Camera-type eye (tissue), 1 donor: ENCODE data around the gene CSNK2A3.

DNA sequence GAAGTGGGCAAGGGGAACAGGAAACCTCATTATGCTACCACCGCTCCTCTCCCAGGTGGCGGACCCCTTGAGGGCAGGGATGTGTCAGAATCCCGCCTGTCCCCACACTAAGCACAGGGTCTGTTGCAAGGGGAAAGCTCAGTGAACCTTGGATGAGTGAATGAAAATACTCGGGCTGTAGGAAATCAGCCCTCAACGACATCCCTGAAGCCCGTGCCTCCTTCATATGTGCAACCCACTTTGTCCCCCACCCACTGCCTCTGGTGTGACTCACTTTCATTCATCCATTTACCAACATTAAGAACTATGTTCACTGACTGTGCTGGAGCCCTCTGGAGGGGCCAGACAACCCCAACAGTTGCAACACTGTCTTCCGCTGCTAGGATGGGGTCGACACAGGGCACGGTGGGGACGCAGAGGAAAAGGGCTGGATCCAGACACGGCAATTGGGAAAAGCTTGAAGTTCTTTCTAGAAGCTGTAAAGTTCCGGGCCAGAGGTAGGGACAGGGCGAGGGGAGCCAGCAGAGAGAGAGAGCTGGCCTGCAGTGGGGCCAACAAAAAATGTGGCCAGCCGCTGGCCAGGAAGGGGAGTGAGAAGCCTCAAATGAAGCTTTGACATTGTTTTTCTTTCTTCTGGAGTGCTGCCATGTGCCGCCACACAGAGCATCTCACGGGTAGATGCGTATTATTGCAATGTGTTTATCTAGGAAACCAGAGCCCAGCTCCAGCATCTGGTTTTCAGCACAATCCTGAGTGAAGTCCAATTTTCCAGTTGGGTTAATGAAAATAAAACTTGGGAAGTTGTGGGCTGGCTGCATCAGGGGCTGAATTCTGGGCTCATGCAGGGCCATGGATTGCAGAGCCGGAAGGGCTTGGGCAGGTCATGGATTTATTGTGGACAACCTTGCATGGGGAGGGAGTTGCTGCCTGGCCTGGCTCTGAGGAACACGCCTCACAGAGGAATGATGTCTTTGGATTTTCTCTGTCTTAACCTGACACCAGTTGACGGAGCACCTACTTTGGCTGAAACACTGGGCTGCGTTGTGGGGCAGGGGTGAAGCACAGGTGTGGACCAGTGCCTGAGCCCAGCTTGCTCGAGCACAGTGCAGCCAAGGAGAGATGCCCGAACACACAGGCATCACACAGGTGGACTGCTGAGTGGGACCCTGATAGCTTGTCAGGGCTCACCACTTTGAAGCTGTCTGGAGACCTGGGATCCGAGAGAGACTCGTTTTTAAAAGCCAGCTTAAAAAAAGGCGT, 67.7 kb upstream of the AMPD3 start:
- RAMPAGE, long total RNA: no peak

- RAMPAGE, long total RNA: no peak
Observed at GRCh38 chr11:10558813-10559518, 9.5 kb downstream of the LYVE1 start.

- RAMPAGE, long total RNA: no peak
Observed at GRCh38 chr11:10566318-10566569, 2.2 kb downstream of the LYVE1 start.

- RAMPAGE, long total RNA: no peak
Observed at GRCh38 chr11:10588723-10589442, 20.4 kb upstream of the LYVE1 start.

GRCh38 chr11:10591138-10592060, 22.9 kb upstream of the LYVE1 start:
- RAMPAGE, long total RNA: no peak

DNA sequence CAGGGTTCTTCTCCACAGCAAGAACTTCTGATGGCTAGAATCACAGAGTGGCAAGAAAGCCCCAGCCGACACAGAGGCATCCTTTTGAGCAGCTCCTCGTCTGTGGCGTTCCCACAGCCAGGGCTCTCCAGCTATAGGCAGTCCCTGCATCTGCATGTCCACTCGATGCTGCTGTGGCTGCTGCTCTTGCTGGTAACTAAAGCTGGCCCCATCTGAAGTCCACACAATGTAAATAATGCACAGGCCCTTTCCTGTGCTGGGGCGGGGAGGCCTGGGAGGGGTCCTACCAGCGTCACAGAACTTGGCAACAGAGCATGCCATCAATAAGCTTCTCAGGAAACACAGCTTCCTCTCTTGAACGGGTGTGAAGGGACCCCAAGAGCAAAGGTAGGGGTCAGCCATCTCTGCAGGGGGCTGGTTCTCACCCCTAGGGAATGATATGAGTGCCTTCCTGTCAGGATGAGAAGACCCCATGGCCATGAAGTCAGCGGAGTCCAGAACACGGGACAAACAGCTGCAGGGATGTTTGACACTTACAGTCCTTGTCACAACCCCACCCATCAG, 39.0 kb upstream of the LYVE1 start:
- RAMPAGE, long total RNA: no peak

GRCh38 chr11:10619097-10619680, 50.7 kb upstream of the LYVE1 start:
- RAMPAGE, long total RNA: no peak

- RAMPAGE, long total RNA: no peak
Observed at GRCh38 chr11:10682296-10682654, 11.3 kb downstream of the IRAG1 start.

GRCh38 chr11:10846363-10846984, 11.4 kb downstream of the ZBED5 start:
- RAMPAGE, long total RNA: no peak

DNA sequence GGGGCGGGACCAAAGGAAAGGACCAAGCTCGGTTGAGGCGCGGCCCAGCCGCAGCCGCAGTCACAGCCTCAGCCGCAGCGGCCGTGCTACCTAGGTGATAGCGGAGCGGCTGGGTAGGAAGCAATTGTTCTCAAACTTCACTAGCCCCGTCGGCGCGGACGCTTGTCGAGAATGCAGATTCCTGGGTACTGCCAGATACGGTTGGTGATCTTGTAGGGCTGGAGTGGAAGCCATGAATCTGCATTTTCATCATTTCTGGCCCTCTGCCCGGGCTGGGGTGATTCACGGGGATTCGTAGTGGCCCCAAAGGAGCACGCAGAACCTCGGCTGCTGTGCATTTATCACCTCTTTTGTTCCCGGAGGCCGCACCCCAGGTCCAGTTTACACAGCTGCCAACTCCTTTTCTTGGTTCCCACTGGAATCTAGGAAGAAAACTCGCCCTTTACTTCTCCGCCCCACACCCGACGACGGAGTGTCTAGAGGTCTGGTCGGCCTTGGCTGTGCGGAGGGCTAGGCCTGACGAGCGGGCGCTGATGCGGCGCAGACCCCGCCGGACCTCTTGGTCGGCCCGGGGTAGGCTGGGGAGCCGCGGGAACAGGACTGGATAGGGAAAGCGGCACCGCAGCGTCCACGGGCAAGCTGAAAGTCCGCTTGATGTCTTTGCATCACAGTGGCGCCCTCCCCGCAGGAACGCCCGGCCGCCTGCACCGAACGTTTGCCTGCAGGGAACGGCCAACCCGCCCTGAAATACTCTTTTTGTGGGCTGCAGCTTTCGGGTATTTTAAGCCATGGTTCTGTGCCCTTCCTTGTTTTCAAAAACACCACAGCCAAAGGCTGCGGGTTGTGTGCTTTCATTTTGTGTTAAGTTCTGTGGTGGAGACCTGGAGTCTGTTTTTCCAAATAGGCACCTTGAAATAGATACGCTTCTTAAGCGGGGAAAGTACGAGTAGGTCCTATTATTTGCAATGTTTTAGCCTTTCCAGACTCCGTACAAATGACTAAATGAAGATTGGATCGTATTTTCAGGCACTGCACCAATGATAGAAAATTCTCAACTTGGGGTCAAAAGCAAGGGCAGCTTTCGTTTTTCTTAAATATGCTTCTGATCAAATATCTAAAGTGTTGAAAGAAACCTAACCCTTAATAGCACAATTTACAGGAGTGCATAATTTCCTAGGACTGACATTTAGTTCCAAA, 712 bp upstream of the ZBED5 start:
- RAMPAGE, long total RNA: start-site peak on the plus strand centred at position 56 of the sequence, 10 bp wide, 60 reads

- RAMPAGE, long total RNA: no peak
Observed at GRCh38 chr11:10931038-10932049, 73.5 kb upstream of the ZBED5 start.

- RAMPAGE, long total RNA: no peak
Observed at GRCh38 chr11:10933800-10934847, 76.3 kb upstream of the ZBED5 start.

DNA sequence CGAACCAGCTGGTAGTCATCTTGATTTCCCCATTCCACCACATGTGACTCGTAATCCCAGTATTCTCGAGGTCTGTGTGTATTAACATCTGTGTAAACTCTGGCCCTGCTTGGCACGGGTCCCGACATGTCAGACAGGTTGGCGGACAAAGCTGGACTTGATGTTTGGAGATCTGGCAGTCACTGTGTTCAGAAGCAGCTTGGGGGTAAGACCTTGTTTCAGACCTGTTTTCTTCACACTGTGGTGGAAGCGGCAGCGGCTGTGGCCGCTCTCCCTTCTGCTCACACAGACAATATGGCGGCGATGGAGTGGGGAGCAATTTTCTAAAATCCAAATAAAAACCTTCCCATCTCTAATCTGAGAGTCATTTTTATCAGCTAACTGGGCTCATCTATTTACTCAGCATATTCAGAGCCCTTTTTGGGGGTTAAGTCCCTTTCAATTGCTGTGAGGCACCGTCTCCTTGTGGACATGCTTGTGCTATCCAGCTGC, at the start of gene CSNK2A3:
Gene CSNK2A3, minus strand, starts transcription at position 259 of the 492 bp plus-strand sequence.
- RAMPAGE, long total RNA: no peak

- RAMPAGE, long total RNA: no peak
Observed at GRCh38 chr11:11964361-11964974, 44.0 kb downstream of the DKK3 start.

DNA sequence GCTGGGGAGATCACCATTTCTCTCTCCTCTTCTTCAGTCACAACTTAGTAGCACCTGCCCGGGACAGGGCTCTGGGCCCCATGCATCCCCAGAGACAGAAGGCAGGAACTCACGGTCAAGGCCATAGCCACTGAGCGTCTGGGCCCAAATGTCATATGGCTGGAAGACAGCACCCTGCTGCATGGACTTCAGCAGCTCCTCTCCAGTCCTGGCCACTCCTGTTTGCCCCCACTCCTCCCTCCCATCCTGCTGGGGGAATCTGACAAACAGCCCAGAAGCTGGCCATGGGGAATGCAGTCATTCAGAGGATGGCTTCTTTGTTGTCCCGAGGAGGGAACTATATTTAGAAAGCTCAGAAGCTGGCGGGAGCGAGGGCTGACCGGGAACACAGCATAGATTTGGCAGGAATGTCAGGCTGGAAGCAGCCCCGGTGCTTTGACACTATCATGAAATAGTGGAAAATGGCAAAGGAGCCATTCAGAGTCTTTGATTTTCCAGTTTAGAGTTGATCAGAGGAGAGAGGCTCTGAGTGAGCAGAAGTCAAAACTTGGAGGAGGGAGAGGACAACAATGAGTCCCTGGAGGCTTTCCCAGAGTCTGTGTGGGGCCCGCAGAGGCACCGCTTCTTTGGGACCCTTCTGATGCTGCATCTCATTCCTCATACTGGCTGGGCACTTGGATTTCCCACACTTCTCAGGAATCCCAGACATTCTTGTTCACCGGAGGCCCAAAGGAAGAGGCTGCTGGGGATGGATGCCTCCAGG, 34.9 kb downstream of the DKK3 start:
- RAMPAGE, long total RNA: no peak

- RAMPAGE, long total RNA: no peak
Observed at GRCh38 chr11:12006581-12007347, 1.7 kb downstream of the DKK3 start.

DNA sequence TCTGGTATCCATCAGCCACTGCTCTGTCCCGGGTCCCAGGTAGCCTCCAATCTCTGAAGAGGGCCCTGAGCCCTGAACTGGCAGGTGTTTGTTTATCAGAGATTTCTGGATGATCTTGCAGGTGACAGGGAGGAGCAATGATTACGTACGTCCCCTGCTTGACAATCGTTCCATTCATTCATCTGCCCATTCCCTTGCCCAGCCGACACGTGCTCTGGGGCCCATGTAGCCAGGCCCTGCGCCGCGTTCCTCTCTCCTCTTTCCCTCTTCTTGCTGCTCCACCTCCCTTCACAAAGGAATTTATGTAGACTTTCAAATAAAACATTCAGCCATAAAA, 41.1 kb upstream of the MICAL2 start:
- RAMPAGE, long total RNA: no peak

DNA sequence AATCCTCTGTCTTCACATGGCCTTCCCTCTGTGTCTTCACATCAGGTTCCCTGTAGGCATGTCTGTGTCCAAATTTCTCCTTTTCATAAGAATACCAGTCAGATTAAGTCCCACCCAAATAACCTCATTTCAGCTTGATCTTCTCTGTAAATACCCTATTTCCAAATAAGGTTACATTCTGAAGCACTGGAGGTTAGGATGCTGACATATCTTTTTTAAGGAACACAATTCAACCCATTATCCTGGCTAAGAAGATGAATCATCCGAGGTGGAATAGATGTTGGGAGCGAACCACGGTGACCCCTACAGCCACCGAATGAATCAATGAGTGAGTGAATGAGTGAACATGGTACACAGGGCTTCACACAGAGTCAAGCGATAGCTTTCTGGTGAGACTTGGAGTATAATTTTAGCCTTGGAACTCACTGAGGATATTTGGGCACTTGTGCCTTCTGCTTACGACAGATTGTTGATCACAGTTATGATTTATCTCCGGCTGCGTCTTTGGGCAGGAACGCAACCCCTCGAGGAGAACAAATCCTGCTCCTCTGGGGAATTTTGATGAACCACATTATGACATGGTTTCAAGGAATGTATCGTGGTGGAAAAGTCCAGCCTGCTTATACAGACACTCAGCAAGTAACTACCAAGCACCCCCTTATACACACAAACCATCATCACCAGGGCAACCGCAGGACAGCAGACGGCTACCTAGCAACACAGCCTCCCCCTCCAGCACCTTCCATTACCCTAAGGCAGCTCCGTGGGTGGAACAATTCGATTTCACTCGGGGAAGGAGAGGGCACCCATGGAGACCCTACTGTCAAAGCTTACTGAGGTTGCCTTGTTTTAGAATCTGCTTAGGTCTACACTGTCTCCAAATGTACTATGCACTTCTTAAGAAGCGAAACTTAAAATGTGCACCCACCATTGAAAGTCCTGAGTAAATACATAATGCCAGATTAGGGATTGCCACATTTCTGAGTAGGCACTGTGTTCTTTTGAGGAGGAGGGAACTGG, 34.0 kb upstream of the MICAL2 start:
- RAMPAGE, long total RNA: no peak

- RAMPAGE, long total RNA: no peak
Observed at GRCh38 chr11:12114133-12115370, 4.2 kb downstream of the MICAL2 start.

DNA sequence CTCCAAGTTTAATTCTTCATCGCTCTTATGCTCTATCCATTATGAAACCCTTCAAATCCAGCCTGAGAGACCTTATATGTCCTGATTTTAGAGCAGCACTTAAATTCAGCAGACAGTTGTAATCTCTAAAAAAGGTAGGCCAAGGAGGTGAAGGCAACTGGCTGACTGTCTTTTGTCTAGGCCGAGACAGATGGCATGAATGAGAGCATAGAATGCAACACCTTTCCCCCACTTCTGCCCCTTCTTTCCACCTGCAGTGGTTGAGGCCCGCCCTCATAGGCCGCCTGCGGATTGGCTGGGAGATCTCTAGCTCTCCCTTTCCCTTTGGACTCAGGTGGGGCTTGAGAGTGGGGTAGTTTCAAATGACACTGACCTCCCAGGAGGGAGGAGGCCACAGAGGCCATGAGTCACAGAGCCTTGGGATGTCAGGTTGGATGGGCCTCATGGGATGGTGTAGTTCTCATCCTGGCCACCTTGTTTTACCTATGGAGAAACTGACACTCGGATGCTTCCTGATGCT, 9.0 kb downstream of the MICAL2 start:
- RAMPAGE, long total RNA: no peak